ENCODE measurements around the genes SAMD13 and DDAH1.

GRCh38 chr1:79004720-79005209, 1.8 kb downstream of the ADGRL4 start:
- PRO-cap, 2 experiments, result peak in 1 of 2 experiments; most common plus-strand start chr1:79005150 (in 1); most common minus-strand start chr1:79005032 (in 1)
- RAMPAGE, long total RNA, 4 experiments, result no peak in any of the 4 experiments

GRCh38 chr1:80045515-80045714, 1038.9 kb upstream of the ADGRL4 start:
- PRO-cap, 2 experiments, result no peak in any of the 2 experiments
- RAMPAGE, long total RNA, 4 experiments, result no peak in any of the 4 experiments

GRCh38 chr1:81414248-81414623, 386.5 kb upstream of the ADGRL2 start:
- PRO-cap, 2 experiments, result no peak in any of the 2 experiments
- RAMPAGE, long total RNA, 4 experiments, result no peak in any of the 4 experiments

DNA sequence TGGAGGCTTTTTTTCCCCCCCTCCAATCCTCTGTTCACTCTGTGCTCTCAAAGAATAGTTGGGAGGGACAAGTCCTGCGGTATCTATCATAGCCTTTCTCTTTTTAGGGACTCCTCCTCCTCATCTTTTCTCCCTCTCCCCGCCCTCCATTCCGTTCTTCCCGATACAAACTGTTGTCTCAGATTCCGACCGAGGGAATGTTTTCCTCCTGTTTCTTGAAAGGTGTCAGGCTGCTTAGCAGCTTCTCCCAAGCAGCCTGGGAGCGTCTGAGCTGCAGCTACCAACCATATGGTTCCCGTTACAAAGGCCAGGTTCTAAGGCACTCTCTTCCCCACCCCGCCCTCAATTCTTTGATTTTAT, 2.7 kb downstream of the ADGRL2 start:
- PRO-cap, 2 experiments, result peak in 2 of 2 experiments; most common plus-strand start position 50 of the sequence (in 1); most common minus-strand start position 56 of the sequence (in 1)
- RAMPAGE, long total RNA, 4 experiments, result no peak in any of the 4 experiments

DNA sequence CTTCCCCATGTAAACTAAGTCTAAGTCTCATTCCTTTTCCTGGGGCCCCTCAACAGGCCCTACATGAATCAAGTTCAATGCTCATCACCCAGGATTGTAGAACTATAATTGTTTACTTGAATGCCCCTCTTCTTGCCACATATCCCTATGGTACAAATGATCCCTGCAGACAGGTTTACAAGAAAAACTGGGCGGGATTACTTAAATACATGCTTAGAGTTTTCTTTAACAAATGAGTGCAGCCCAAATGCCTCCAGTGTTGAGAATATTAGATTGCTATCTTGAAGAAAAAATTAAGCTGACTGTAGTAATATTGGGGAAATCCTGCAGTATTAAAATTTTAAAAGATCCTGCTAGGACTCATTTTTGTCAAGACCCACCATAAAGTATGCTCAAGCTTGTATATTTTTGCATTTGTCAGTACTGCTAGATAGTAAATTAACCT, 331.2 kb downstream of the TTLL7 start:
- PRO-cap, 2 experiments, result no peak in any of the 2 experiments
- RAMPAGE, long total RNA, 4 experiments, result no peak in any of the 4 experiments

- PRO-cap, 2 experiments, result no peak in any of the 2 experiments
- RAMPAGE, long total RNA, 4 experiments, result no peak in any of the 4 experiments
Measured at GRCh38 chr1:83692968-83693691, 305.8 kb downstream of the TTLL7 start.

- PRO-cap, 2 experiments, result no peak in any of the 2 experiments
- RAMPAGE, long total RNA, 4 experiments, result no peak in any of the 4 experiments
Measured at GRCh38 chr1:83860269-83860876, 138.6 kb downstream of the TTLL7 start.

DNA sequence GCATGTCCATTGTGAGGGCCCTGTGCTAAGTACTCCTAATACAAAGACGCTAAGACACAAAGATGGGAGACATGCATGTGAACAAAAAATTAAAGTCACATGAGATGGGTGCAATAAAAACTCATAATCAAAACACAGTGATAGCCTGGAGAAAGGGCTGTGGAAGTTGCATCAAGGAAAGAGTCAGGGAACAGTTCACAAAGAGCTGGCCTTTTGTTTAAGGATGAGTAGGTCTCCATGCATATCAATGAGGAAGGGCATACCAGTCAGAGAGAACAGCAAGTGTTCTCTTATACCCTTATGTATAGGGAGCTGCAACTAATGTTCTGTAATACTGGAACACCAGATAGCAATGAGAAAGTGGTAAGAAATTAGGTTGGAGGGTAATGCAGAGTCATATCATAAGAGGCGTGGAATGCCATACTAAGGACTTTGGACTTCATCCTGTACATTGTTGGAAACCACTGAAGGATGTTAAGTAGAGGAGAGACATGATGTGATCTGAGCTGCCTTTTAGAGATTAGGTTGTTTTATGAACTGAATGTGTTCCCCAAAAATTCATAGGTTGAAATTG, 46.8 kb upstream of the SAMD13 start:
- PRO-cap, 2 experiments, result no peak in any of the 2 experiments
- RAMPAGE, long total RNA, 4 experiments, result no peak in any of the 4 experiments

DNA sequence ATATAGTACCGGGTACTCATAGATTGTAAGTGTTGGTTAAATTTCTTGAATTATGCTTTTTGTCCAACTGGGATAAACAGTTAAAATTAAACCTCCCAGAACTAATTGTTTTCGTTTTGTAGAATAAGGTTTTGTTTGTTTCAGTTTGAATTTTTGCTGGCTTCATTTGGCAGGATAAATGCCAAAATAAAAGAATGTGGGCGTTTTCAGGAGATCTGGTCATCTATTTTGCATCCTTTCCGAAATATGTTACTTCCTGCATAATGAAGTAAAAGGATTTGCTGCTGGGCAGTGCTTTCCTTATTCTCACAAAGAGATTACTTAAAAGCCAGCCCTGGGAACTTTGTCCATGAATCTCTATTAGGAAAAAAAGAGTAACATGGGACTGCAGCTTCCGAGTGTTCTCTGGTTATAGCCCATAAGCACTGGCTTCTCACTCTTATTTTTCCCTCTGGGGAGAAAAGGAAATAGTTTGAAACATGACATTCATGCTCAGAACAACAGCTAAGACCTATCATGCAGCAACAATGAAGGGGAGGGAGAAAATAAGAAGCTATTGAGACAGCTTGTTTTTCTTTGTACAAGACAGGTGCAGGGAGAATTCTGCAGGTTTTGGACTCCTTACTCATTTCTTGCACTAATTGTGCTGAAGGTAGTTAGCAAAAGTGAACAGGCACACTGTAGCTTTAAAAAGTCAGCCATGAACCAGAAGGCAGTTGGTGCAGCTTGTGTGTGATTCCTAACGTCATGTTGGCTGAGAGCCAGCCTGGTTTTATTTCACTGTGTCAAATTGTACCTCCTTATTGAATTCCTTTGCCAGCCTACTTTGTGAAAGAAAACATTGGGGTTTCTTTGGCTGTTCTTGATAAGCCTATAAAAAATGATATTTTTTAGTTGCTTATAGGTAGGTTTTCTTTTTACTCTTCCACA, at the start of gene SAMD13:
TSS of gene SAMD13 (plus strand) at position 811 of the 930 bp plus-strand sequence.
- PRO-cap, 2 experiments, result no peak in any of the 2 experiments
- RAMPAGE, long total RNA, 4 experiments, result no peak in any of the 4 experiments

- PRO-cap, 2 experiments, result no peak in any of the 2 experiments
- RAMPAGE, long total RNA, 4 experiments, result no peak in any of the 4 experiments
Measured at GRCh38 chr1:84301828-84302538, 475 bp downstream of the SAMD13 start.

DNA sequence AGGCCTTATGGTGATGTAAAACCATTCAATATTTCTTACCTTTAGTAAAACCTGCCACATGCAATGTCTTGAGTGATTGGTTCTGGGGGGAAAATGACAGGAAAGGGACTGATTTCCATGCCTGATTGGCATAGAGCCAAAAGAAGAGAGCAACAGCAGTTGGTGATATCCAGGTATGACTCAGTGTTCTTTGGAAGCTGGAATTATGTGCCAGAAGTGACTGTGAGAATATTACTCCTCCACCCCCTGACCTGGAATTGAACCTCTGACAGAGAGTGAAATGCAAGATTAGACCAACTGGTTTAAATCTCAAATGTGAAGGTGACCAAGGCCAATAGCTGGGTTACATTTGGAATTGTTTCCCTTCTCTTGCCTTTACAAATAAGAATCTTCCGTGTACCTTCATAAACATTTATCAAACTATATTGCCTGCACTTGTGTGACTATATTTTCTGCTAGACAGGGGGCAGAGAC, 8.3 kb downstream of the DNASE2B start:
- PRO-cap, 2 experiments, result no peak in any of the 2 experiments
- RAMPAGE, long total RNA, 4 experiments, result no peak in any of the 4 experiments

DNA sequence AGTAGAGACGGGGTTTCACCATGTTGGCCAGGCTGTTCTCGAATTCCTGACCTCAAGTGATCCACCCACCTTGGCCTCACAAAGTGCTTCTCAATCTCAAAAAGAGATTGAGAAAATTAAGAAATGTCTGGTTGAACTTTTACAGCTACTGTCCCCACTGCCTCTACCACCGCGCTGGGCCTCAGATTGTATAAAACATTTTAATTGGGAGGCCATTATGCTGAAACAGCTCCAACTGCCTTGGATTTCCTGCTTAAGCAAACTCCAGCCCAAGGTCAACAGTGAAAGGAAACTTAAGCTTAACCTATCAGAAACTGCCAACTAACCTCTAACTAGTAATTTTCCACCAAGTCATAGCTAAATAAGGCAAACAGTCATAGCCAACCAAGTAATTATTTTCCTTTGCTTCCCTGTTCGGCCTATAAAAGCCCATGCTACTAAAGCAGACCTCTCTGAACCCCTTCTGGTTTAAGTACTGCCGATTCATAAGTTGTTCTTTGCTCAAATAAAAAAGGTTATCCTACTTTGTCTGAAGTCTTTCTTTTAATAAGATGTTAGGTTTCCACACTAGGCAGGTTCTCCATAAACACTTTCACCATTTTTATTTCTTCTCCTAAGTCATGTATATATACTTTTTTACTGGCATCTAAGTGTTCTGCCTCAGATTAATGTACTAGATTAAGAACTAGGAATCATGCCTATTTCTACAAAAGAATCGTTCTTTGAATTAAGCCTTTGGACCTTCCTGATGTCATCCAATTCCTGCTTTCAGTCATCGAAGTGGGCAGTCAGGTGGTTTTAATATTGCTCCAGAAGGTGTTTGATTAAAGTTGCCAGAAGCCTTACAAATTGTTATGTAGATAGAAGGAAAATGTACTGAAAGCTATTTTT, 1.1 kb downstream of the CTBS start:
- PRO-cap, 2 experiments, result peak in 2 of 2 experiments; most common plus-strand start position 455 of the sequence (in 2); most common minus-strand start position 266 of the sequence (in 1)
- RAMPAGE, long total RNA, 4 experiments, result no peak in any of the 4 experiments

GRCh38 chr1:84583242-84583581, 9.0 kb upstream of the CTBS start:
- PRO-cap, 2 experiments, result no peak in any of the 2 experiments
- RAMPAGE, long total RNA, 4 experiments, result no peak in any of the 4 experiments

GRCh38 chr1:84724331-84724917, 34.2 kb upstream of the SSX2IP start:
- PRO-cap, 2 experiments, result no peak in any of the 2 experiments
- RAMPAGE, long total RNA, 4 experiments, result no peak in any of the 4 experiments

GRCh38 chr1:85224978-85225353, 24.1 kb upstream of the SYDE2 start:
- PRO-cap, 2 experiments, result no peak in any of the 2 experiments
- RAMPAGE, long total RNA, 4 experiments, result no peak in any of the 4 experiments

DNA sequence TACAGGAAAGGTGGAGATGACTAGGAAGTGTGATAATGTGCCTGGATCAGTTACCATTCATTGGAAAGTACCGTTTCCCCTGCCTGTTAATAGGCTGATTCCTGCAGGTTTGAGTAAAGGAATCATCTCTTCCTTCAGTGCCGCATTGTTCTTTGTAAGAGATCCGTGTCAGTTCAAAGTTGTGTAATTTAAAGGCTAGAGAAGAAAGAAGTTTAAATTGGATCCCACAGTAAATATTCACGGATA, 43.5 kb upstream of the BCL10 start:
- PRO-cap, 2 experiments, result no peak in any of the 2 experiments
- RAMPAGE, long total RNA, 4 experiments, result no peak in any of the 4 experiments

- PRO-cap, 2 experiments, result no peak in any of the 2 experiments
- RAMPAGE, long total RNA, 4 experiments, result no peak in any of the 4 experiments
Measured at GRCh38 chr1:85325826-85326448, 49.5 kb upstream of the BCL10 start.

GRCh38 chr1:85328801-85329457, 52.5 kb upstream of the BCL10 start:
- PRO-cap, 2 experiments, result peak in 1 of 2 experiments; most common minus-strand start chr1:85329077 (in 1)
- RAMPAGE, long total RNA, 4 experiments, result no peak in any of the 4 experiments

DNA sequence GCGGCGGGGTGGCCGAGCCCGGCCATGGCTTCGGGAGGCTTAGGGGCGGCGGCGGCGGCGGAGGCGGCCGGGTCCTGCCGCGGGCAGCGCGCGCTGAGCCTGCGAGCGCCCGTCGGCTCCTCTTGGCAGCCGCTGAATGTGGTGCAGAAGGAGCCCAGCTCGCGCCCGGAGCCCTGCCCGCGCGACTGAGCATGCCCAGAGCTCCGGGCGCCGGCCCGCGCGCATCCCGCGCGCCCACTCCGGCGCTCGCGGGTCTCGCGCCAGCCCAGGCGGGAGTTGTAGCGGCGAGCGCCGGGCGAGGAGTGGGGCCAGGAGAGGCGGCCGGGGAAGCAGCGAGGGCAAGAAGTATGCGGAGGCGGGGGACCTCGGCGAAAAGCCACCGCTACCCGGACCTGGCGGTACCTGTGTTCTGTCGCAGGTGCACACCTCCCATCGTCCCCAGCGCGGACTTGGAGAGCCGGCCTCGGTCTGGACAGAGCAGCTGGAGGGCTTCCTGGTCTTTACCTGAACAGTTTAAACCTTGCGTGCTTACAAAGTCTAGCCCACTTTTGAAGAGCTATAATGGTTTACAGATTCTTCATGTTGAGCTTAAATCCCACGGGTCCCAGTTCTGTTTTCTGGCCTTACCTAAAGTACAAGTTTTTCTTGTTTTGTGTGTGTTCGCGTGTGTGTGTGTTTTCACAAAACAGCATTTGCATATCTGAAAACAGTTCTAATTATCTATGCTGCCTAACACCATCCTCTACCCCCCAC, at the start of gene DDAH1:
TSS of gene DDAH1 (minus strand) at position 140 of the 753 bp plus-strand sequence.
- PRO-cap, 2 experiments, result peak in 2 of 2 experiments; most common plus-strand start position 279 of the sequence (in 1); most common minus-strand start position 134 of the sequence (in 1)
- RAMPAGE, long total RNA, 4 experiments, result no peak in any of the 4 experiments

- PRO-cap, 2 experiments, result peak in 2 of 2 experiments; most common plus-strand start chr1:85576316 (in 2)
- RAMPAGE, long total RNA, 4 experiments, result no peak in any of the 4 experiments
Measured at GRCh38 chr1:85576272-85576486, 4.4 kb upstream of the CCN1 start.

Data from upper lobe of left lung (tissue), 5 donors.